ENCODE results near the gene NDE1.

DNA sequence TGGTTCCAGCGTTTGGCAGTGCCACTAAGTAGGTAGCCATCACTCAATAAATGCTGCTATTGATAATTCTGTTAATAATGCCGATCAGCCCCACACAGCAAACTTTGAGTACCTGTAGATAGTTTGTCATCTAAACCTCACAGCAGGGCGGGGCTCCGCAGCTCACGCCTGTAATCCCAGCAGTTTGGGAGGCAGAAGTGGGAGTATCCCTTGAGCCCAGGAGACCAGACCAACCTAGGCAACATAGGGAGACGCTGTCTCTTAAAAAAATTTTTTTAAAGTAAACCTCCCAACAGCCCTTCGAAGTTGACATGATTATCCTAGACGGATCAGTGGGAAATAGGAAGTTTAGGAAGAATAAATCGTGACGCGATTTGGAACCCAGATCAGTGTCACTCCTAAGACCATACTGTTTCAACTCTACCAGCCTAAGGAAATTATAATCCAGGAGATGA, 1.7 kb downstream of the BFAR start:
- PRO-cap, 2 experiments, result no peak in any of the 2 experiments

GRCh38 chr16:15033081-15033855, 22.6 kb downstream of the NTAN1 start:
- PRO-cap, 2 experiments, result no peak in any of the 2 experiments

DNA sequence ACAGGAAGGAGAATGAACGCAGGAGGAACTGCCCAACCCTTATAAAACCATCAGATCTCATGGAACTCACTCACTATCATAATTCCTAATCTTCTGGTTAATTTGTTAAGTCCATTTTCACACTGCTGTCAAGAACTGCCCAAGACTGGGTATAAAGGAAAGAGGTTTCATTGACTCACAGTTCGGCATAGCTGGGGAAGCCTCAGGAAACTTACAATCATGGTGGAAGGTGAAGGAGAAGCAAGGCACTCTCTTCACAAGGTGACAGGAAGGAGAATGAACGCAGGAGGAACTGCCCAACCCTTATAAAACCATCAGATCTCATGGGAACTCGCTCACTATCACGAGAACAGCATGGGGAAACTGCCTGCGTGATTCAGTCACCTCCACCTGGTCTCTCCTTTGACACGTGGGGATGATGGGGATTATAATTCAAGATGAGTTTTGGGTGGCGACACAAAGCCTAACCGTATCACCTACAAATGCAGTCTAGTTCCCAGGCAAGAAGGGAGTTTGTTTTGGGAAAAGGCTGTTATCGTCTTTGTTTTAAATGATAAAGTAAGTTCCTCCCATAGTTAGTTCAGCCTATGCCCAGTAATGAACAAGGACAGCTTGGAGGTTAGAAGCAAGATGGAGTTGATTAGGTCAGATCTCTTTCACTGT, 68.9 kb downstream of the MARF1 start:
- PRO-cap, 2 experiments, result no peak in any of the 2 experiments

- PRO-cap, 2 experiments, result no peak in any of the 2 experiments
Observed at GRCh38 chr16:15605983-15606722, 36.8 kb downstream of the MARF1 start.

DNA sequence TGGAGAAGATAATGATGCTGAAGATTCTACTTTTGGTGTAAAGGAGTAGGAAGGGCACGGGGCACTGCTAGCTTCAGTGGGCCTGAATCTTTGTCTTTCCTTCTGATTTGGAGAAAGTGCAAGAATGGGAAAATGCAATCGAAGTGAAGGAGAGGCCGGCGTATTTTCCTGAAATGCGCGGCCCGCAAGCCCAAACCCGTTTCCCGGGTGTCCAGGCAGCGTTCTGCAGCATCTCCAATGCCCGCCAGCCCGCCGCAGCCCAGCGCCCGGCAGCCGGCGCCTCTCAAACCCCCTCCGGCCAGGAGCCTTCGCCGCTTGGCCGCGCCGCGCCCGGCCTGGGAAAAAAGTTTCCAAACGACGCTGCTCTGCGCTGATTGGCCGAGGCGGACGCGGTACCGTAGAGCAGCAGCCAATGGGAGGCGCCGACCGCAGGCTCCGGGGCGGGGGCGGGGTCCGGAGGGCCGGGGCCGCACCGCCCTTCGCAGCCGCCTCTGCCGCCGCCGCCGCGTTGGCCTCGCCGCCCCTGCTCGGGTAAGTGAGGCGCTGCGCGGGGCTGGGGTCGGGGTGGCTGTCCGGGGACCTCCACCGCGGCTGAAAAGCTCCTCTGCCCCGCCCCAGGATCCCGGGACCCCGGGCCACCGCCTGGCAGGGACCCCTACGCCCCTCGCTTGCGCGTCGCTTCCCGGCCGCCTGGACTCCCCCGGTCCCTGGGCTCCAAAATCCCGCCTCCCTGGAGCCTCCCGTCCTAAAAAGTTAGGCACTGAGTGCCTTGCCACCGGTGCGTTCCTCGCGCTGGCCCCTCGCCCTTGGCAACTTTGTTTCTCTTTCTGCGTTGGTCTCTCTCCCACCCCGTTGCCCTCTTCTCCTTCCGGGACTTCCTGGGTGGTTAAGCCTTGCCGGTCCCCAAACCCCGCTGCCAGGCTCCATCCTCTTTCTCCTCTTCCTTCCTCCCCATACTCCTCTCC, at the start of gene NDE1:
NDE1 (plus strand) TSS at position 482 of the 965 bp plus-strand sequence.
- PRO-cap, 2 experiments, result peak in 2 of 2 experiments; most common plus-strand start position 500 of the sequence (in 2); most common minus-strand start position 323 of the sequence (in 2)

GRCh38 chr16:15702726-15703488, 52.9 kb downstream of the NDE1 start:
- PRO-cap, 2 experiments, result no peak in any of the 2 experiments

DNA sequence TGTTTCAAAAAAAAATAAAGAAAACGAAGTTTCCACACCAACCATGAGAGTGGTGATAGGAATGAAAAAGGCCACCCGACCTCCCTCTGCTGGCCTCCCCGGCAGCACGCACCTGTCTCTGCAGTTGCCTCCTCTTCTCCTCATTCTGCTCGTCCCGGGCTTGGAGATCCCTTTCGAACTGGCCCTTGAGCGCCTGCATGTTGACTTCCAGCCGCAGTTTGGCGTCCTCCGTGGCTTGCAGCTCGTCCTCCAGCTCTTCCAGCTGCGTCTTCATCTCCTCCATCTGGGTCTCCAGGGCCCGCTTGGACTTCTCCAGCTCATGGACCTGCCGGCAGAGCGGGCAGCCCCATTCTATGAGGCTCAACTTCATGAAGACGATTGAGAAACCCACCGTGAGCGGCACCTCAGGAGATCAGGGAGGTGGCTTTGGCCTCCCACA, 70.7 kb downstream of the NDE1 start:
- PRO-cap, 2 experiments, result no peak in any of the 2 experiments

DNA sequence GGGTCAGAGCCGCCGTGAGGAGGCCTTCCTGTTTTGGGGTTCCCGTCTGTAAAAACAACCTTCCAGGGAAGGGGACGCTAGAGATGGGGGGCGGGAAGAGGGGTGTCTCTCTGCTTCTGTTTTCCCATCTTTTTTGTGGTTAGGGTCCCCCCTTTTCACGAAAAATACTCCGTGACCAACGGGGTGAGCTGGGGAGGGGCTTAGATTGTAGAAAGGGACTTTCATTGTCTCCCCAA, 558 bp downstream of the ABCC1 start:
- PRO-cap, 2 experiments, result no peak in any of the 2 experiments

- PRO-cap, 2 experiments, result no peak in any of the 2 experiments
Observed at GRCh38 chr16:15951756-15952251, 2.4 kb downstream of the ABCC1 start.

GRCh38 chr16:15960984-15961560, 11.7 kb downstream of the ABCC1 start:
- PRO-cap, 2 experiments, result no peak in any of the 2 experiments

- PRO-cap, 2 experiments, result no peak in any of the 2 experiments
Observed at GRCh38 chr16:15970010-15970666, 20.7 kb downstream of the ABCC1 start.

DNA sequence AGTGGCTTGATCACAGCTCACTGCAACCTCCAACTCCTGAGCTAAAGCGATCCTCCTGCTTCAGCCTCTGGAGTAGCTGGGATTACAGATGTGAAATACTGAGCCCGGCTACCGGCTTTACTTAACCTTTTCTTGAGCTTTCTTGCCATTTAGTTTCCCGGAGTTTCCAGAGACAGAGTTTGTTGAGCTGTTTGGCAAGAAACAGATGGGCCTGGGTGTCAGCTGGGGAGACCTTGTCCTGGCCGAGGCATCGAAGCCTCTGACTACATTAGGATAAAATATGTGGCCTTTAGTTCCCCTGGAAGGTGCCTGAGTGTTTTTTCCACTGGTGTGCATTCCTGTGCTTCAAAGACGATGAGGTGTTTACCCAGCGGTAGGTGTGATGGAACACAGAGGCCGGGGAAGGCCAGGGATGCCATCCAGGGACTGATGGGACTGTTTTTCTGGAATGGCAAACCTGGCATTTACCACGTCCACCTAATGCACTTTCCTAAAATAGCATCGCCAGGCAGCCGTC, 113.0 kb downstream of the ABCC1 start:
- PRO-cap, 2 experiments, result peak in 2 of 2 experiments; most common plus-strand start position 390 of the sequence (in 1); most common minus-strand start position 261 of the sequence (in 1)

GRCh38 chr16:16136309-16136821, 86.9 kb downstream of the ABCC6 start:
- PRO-cap, 2 experiments, result no peak in any of the 2 experiments

GRCh38 chr16:16191571-16192238, 31.6 kb downstream of the ABCC6 start:
- PRO-cap, 2 experiments, result no peak in any of the 2 experiments

DNA sequence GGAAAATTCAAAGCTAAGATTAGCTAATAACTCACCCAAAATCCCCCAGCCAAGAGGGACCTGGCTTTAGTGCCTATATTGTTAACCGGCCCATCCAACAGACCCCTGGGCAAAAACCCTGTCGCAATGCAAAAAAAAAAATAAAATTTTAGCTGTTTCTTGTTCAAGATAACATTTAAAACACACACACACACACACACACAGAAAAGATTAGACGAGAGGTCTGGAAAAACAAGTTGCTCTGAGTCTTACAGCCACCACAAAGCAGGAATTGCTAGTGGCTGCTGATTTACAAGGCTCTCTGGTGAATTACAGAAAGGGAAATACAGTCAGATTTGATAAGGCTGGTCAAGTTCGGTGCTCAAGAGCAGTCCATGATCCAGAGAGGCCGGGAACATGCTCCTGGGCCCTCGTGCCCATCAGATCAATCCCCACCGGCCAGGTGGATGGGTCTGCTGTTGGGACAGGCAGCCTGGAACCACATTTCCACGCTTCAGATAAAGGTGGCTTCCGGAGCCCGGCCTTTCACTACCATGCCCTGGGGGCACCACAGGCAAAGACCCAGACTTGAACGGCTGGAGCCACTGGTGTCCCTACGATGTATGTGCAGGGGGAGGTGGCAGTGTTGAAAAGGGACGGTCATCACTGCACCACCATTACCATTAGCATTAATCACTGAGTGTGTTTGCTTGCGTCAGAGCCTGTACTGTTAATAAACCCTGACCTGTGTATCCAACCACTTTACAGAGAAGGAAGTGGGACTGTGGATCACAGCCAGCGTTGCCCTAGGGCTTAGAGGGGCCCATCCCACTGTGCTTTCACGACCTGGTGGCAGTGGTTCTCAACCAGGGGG, 95.2 kb downstream of the XYLT1 start:
- PRO-cap, 2 experiments, result no peak in any of the 2 experiments

DNA sequence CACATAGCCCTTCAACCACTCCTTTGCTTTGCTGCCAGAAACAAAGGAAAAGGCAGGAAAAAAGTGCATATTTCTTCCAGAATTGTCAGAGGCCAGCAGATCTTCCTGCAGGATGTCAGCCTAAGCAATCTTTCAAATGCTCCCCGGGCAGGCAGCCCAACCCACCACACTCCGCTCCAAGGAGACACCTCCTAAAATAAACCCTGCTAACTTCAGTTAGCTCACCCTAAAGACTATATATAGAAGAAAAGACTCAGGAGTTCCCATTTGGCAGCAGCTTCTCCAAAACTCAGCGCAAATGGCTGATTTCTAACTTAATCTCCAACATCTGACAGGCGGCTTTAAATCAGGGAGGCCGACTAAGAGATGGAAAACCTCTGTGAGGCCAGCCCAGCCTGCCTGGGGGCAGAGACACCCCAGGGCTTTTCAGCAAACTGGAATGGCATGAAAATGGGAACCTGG, 91.7 kb downstream of the XYLT1 start:
- PRO-cap, 2 experiments, result no peak in any of the 2 experiments

DNA sequence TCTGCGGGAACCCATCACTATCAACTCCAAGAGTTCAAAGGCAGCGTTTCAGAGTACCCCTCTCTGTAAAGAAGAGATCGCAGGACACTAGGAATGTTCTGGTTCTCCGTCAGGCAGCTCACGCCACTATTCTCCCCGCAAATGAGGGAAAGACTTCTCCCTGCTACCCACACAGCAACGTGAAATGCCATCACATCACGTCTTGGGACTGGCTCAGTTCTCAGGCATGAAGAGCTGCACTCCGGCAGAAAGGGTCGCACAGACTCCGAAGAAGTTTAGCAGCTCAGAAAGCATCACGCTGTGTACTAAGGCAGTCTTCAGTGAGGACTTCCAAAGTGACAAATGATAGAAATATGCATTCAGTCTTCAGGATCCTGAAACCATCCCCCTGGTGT, 1.9 kb downstream of the XYLT1 start:
- PRO-cap, 2 experiments, result no peak in any of the 2 experiments

- PRO-cap, 2 experiments, result no peak in any of the 2 experiments
Observed at GRCh38 chr16:17483209-17483950, 12.6 kb upstream of the XYLT1 start.

- PRO-cap, 2 experiments, result no peak in any of the 2 experiments
Observed at GRCh38 chr16:18401841-18402546, 65.5 kb upstream of the NPIPA8 start.

- PRO-cap, 2 experiments, result peak in 2 of 2 experiments; most common plus-strand start chr16:19114750 (in 1); most common minus-strand start chr16:19115018 (in 2)
Observed at GRCh38 chr16:19114318-19115444, 917 bp downstream of the ITPRIPL2 start.

All from right ventricle myocardium (tissue), 1 donor.